Smooth muscle cell (in vitro differentiated cells): ENCODE data around the genes SRM, EXOSC10, UBIAD1, FBXO6 and MAD2L2.

GRCh38 chr1:10614849-10615810, 140.4 kb downstream of the PEX14 start:
- RAMPAGE, long total RNA: no peak

DNA sequence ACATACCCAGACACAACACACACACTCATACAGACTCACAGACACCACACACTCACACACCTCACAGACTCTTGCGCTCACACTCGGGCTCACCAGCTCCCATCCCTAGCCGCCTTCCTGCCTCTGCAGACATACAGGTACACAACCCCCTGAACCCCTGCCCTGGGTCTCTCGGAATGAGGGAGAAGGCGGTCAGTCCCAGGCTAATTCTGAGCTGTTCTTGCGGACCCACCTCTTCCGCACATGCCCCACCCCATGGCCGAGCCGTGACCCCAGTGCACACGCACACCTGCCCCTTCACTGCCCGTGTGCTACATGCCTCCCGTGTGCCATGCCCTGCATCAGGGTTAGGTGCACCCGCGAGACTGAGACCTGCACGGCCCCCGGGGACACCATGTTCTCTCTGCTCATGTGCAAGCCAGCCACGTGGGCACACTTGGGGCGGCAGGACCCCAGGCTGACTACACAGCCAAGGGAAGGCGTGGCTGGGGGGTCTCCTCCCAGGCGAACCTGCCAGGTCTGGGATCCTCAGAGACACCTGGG, 133.7 kb downstream of the CASZ1 start:
- RAMPAGE, long total RNA: no peak

DNA sequence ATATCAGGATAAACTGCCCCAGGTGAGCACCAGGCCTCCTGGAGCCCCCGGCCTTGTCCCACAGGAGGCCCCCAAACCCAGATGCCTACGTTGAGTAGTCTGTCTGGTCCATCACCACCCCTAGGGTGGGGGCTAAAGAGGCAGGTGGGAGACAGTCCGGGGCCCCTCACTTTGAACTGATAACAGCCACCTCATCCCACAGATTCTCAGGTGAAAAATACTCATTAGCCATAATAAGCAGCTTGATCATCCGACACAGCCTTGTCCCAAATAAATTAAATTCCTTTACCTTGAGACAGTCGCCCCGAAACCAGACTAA, 103.4 kb downstream of the CASZ1 start:
- RAMPAGE, long total RNA: no peak

GRCh38 chr1:10695399-10695707, 101.1 kb downstream of the CASZ1 start:
- RAMPAGE, long total RNA: no peak

- RAMPAGE, long total RNA: no peak
Measured at GRCh38 chr1:10710562-10710961, 85.9 kb downstream of the CASZ1 start.

DNA sequence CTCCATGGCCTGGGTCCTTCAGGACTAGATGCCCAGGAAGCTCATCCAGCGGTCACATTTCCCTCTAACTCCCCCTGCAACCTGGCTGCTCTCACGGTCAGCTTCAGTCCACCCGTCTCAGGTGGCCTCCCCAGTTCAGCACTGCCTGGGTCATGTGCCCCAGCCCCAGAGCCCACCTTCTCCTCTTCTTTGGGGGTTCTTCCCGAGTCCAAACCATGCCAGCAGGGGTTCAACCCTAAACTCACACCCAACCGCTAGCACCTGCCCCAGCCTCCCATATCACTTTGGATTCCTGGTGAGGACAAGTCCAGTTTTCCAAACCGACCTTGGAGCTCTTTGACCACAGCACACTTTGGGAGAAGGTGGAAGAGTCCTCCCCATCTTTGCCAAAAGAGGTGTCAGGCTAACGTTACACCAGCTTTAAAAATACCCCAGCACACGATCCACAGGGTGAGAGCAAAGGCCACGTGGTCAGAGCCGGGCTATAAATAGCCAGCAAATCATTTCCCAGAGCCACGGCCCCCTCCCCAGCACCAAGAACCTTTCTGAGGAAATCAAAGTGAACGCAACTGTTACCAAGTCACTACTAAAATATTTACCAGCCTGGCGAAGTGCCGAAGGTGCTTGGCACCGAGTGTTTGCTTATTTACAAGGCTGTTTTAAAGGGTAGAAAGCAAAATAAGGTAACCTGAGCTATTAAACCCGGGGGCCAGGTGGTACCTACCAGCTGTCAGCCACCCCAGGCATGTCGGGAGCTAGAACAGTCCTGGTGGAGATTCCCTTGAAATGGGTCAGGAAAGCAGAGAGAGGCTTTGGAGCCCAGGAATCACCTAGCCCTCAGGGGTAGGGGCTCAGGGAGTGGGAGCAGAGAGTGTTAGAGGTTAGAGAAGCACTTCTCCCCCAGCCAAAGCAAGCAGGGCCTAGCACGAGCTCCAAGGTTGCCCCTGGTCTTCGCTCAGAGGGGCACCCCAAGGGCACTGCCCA, 72.4 kb downstream of the CASZ1 start:
- RAMPAGE, long total RNA: no peak

GRCh38 chr1:10745846-10746450, 50.5 kb downstream of the CASZ1 start:
- RAMPAGE, long total RNA: no peak

GRCh38 chr1:10856849-10857596, 60.6 kb upstream of the CASZ1 start:
- RAMPAGE, long total RNA: no peak

GRCh38 chr1:11059449-11060105, at the start of gene SRM:
TSS of gene SRM (minus strand) at chr1:11060018.
- RAMPAGE, long total RNA: no peak

DNA sequence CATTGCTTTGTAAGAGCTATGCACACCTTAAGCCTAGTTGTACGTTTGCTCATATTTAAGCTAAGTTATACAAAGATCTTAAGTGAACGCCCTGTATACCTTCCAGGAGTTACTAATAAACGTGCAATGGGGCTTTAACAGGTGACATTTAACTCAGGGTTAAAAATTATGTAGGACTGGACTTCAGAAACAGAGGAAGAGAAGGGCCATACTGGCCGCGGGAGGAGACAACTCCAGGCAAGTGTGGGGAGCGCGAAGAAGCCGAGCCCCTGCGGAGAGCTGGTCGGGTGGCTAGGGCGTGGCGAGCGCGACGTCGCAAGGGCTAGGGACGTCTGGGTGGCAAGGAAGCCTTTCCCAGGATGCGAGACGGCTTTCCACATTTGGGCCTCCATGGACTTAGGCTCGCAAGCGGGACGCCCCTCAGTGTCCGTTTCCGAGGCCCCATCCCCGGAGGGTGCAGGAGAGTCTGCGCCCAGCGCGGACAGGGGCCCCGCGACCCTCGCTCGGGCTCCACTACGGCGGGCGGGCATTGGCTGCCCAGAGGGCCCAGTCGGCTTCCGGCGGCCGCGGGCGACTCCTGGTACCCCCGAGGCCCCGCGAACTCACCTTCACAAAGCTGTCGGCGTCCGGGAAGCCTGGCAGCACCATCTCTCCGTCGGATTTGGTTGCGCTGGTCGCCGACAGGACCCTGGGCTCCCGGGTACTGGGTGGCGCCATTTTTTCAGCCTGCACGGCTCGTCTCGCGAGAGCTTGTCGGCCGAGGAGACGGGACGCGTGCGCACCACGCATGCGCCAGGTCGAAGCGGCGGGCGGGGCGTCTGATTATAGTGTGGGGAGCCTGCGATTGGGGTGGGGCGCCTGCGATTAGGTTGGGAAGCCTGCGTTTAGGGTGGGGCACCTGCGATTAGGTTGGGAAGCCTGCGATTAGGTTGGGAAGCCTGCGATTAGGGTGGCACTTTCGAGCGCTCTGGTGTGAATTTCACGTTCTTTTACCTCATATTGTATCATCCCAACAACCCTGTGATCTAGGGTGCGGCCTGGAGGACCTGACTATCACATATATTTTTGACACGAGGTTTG, at the start of gene EXOSC10:
Gene EXOSC10, minus strand, starts transcription at position 755 of the 1,080 bp plus-strand sequence.
- RAMPAGE, long total RNA: start-site peak on the minus strand centred at position 725 of the sequence, 8 bp wide, 234 and 183 reads in 2 replicates

DNA sequence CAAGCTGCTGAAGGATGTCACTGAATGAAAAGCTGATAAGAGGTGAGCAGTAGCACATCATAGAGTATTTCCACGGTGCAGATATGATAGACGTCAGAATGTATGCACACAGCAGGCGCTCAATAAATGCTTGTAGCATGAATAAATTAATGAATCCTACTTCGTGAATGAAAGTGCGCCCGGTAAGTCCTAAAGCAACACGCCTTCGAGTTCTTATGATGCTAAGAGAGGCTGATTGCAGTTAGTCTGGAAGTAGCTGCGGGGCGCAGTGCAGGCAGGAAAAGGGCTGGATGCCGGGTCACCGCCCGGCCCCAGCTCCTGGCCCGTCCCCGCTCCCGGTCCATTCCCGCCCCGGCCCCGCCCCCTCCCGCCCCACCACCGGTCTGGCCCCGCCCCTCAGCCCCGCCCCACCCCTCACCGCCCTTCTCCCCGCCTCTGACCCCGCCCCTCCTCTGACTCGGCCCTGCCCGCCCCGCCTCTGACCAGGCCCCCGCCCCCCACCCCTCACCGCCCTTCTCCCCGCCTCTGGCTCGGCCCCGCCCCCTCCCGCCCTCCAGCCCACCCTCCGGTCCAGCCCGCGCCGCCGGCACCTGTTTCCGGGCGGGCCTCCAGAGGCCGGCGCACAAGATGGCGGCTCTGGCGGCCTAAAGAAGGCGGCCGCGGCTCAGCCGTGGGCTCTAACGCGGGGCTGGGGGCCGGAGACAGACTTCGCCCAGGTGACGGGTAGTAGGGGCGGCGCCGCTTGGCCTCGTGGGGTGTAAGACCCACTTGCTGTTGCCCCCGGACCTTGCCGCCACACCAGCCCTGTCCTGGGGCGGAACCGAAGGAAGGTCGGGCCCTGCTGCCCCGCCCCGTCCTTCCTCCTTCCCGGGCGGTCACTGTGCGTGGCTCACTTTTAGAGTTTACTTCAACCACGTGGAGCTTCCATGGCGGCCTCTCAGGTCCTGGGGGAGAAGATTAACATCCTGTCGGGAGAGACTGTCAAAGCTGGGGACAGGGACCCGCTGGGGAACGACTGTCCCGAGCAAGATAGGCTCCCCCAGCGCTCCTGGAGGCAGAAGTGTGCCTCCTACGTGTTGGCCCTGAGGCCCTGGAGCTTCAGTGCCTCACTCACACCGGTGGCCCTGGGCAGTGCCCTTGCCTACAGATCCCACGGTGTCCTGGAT, at the start of gene UBIAD1:
Gene UBIAD1, plus strand, starts transcription at position 593 of the 1,166 bp plus-strand sequence.
- RAMPAGE, long total RNA: no peak

- RAMPAGE, long total RNA: no peak
Measured at GRCh38 chr1:11458864-11459485, 20.0 kb upstream of the DISP3 start.

GRCh38 chr1:11663889-11664501, at the start of gene FBXO6:
TSS of gene FBXO6 (plus strand) at chr1:11664200.
- RAMPAGE, long total RNA: start-site peak on the plus strand at chr1:11664193-11664245, 60 and 47 reads in 2 replicates

GRCh38 chr1:11675861-11676850, 4.8 kb downstream of the MAD2L2 start:
- RAMPAGE, long total RNA: no peak

DNA sequence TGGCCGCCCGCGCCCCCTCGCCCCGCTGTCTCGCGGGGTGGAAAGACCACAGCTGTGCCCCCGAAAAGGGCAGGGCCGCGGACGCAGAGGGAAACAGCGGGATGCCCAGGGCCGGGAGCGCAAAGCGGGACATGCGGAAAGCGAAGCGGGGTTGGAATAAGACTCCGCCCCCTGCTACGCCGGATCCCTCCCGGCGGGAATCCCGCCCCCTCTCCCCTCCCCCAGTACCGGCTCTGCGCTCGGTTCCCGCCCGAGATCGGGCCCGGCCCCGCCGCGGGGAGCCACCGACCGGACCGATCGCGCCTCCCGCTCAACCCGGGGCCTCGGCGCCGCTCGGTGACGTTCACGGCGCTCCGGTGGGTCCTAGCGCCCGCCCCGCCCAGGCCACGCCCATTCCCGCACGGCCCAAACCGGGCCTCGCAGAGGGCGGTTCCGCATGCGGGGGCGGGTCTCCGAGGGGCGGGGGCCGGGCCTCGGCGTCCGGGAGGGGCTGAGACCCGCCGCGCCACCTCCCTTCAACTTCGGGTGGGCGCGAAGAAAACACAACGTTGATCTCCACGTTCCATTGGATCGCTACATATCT, at the start of gene MAD2L2:
Gene MAD2L2, minus strand, starts transcription at position 338 of the 583 bp plus-strand sequence.
- RAMPAGE, long total RNA: start-site peak on the minus strand centred at position 317 of the sequence, 39 bp wide, 643 and 762 reads in 2 replicates

GRCh38 chr1:11754063-11754941, 7.7 kb upstream of the C1orf167 start:
- RAMPAGE, long total RNA: no peak

DNA sequence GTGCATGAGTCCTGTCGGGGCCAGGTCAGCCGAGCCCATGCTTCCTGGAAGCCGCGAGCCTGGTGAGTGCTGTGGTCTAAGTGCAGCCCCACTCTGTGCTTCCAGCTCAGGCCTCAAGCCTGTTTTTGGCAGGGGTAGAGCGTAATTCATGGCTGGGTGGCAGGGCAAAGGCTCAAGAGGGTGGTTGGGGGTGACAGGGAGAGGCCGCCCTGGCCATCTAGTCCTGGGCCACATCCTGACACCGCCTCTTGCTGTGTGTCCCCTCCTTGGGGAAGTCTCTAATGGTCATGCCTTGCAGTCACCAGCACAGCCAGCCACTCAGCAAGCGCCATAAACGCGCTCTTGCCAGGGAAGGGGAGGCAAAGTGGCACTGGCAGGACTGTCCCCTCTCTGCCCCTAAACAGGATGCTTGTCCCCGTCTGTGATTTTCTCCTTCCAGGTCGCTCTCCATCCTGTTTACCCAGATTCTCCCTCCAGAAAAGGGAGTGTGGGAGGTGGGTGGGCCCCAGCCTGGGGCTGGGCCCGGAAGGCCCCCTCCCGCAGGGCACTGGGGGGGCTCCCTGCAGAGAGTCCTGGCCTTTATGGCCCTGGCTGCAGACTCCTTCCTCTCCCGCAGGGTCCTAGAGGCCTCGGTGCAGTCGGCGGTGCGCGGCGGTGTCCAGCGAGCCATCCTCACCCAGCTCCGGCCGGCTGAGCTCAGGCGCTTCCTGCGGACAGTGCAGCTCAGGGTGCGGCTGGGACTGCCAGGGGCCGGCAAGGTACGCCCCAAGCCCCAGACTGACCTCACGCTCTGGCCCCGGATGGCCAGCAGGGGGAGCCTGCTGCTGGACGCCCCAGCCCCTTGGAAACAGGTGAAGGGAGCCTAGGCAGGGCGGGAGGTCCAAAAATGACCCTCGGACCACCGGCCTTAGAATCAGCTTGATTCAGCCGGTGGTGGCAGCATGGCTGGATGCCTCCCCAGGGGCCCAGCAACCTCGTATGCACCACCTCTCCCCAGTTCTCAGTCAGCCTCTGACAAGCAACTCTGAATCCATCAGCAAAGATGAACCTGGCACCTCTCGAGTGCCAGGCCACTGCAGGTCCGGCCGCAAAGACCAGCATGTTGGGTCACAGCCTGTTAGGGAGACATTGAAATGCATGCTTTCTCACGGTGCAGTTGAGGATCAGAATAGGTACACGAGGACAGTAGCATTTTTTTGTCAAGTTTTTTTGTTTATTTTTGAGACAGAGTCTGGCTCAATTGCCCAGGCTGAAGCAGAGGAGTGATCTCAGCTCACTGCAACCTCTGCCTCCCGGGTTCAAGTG, 20.8 kb downstream of the MTHFR start:
- RAMPAGE, long total RNA: no peak

DNA sequence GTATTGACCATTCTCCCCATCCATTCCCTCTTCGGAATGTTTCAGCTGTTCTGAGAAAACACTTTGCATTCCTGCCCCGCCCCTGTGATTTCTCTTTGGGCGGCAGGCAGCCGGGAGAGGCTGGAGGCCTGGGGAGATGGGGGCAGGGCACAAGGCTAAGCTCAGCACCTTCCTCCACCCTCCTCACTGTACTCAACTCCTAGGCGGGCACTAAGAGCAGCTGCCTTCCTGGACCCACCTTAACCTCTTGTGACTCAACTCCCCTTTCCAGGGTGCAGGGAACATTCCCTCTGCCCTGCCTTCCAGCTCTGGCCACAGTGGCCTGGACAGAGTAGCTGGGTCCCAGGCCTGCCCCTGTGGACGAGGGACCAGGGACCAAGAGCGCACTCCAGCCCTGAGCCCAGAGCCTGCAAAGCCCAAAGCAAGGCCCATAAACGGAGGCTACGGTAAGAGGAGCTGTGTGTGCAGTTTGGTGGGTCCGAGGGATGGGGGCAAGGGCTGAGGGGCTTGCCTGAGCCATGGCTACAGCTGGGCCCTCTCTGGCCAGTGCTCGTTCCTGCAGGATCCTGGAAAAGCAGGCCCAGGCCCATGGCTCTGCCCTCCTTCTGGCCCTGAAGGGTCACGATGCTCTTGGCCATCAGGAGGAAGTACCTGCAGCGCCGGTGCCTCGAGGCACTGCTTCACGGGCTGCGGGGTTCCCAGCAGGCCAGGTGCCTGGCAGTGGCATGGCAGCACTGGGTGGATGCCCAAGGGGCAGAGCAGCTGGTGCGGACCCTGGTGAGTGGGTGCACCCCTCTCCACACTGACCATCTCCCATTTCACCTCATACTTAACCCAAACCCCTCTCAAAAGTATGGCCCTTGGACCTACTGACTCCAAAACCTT, 17.9 kb downstream of the MTHFR start:
- RAMPAGE, long total RNA: no peak

- RAMPAGE, long total RNA: no peak
Measured at GRCh38 chr1:11802469-11802954, 3.3 kb downstream of the MTHFR start.

- RAMPAGE, long total RNA: no peak
Measured at GRCh38 chr1:11882898-11883703, 24.4 kb upstream of the NPPB start.